Renal cortical epithelial cell (primary cell): ENCODE measurements around the gene GFI1.

DNA sequence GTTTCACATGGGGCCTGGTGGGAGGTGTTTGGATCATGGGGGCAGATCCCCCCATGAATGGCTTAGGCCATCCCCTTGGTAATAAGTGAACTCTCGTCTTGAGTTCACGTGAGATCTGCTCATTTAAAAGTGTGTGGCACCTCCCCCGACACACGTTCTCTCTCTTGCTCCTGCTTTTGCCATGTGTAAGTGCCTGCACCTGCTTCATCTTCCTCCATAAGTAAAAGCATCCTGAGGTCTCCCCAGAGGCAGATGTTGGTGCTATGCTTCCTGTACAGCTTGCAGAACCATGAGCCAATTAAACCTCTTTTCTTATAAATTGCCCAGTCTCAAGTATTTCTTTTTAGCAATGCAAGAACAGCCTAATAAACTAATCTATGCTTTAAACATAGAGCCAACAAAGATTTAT is 147.6 kb downstream of the TGFBR3 start:
- RRBS, result no CpG with 5 or more reads among the region's 4 CpGs

DNA sequence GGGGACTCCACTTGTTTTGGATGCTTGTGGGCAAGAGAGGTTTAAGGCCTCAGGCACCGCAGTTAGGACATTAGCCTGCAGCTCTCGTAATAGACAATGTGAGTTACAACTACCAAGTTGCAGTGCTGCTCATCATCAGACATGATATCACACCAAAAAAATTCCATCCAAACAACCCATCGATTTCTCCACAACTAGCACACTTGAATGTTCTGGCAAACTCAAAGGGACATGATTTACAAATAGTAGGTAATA is 128.2 kb downstream of the TGFBR3 start:
- RRBS, result no CpG with 5 or more reads among the region's 3 CpGs

- RRBS, result no CpG with 5 or more reads among the region's 2 CpGs
Observed at GRCh38 chr1:91876585-91877117, 9.3 kb downstream of the TGFBR3 start.

DNA sequence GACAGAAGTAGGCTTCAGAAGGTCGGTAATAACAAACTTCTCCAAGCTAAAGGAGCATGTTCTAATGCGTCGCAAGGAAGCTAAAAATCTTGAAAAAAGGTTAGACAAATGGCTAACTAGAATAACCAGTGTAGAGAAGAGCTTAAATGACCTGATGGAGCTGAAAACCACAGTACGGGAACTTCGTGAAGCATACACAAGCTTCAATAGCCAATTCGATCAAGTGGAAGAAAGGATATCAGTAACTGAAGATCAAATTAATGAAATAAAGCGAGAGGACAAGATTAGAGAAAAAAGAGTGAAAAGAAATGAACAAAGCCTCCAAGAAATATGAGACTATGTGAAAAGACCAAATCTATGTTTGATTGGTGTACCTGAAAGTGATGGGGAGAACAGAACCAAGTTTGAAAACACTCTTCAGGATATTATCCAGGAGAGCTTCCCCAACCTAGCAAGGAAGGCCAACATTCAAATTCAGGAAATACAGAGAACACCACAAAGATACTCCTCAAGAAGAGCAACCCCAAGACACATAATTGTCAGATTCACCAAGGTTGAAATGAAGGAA is 90.8 kb downstream of the RPAP2 start:
- RRBS, result no CpG with 5 or more reads among the region's 7 CpGs

- RRBS, result 3% methylated on average over 16 of the region's 74 CpGs
Observed at GRCh38 chr1:92486426-92487363, at the start of gene GFI1. GFI1 (minus strand) TSS chr1:92486925.

DNA sequence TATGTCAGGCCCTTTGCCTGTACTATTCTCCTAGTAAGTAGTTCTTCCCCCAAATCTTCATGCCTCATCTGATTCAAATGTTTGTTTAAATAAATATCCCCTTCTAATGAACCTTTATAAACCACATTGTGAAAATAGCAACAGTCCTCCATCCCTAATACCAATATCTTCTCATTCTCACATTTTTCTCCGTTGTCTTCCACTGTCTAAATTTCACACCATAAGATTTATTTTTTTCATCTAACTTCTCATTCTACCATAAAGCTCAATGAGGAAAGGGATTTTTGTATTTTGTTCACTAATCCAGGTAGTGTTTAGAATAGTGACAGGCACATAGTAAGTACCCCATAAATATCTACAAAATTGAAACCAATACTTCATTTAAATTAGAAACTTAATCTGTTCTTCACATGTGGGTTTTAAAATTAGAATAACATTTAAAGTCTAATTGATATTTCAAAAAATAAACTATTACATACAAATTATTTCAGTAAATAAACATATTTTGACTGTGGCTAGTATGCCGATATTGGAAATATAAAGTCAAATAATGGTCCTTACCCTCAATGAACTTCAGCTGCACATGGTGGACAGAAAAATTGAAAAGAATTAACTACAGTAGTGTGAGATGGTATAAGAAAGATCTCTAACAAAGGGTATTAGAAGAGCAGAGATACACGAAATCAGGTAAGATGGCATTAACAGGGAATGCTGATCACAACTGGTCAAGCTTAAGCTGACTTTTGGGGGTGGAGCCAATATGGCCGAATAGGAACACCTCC is 101.9 kb upstream of the GFI1 start:
- RRBS, result no CpG with 5 or more reads among the region's 4 CpGs

- RRBS, result no CpG with 5 or more reads among the region's 18 CpGs
Observed at GRCh38 chr1:92755307-92756210, 29.3 kb downstream of the EVI5 start.

DNA sequence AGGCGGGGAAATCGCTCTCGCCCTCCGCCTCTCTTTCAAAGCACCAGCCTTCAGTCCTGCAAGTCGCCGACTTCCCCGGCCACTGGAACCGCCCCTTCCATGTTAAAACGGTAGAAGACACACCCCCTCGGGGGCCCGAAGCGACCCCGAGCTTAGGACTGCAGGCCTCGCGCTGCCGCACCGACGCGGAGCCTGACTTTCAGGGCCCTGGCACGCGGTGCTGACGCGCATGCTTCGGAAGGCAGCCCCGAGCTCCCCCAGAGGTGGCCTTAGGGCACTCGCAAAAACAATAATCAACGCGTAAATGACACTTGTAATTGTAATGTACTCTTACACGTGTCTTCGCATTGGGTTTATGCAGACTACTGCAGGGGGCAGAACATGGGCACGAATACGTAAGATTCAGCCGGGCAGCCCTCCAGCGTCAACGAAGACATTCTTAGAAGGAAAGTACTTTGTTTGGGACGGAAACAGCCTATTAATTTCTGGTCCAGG is 378 bp upstream of the EVI5 start:
- RRBS, result no CpG with 5 or more reads among the region's 36 CpGs

- RRBS, result no CpG with 5 or more reads among the region's 6 CpGs
Observed at GRCh38 chr1:92838448-92839205, 6.8 kb downstream of the RPL5 start.

DNA sequence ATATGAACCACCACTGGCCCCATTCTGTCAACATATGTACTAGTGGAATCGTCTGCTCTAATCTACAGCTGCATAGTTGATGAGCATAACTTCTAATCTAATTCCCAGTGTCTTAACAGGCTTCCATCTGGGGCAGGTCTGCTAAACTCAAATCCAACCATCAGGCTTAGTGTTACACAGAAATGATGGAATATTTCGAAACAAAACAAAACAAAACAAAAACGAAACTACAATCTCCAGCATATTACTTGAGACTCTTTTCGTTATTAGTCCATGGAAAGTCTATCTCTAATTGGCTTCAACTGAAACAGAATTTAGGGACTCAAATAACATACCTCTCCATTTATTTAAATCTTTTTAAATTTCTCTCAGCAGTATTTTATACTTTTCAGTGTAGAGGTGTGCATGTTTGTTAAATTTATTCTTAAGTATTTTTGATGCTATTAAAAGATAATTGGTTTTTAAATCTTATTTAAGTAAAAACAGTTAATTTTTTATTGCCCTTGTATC is 37.5 kb downstream of the DIPK1A start:
- RRBS, result no CpG with 5 or more reads among the region's 4 CpGs

- RRBS, result no CpG with 5 or more reads among the region's 1 CpG
Observed at GRCh38 chr1:93033899-93034098, 45.3 kb upstream of the MTF2 start.

DNA sequence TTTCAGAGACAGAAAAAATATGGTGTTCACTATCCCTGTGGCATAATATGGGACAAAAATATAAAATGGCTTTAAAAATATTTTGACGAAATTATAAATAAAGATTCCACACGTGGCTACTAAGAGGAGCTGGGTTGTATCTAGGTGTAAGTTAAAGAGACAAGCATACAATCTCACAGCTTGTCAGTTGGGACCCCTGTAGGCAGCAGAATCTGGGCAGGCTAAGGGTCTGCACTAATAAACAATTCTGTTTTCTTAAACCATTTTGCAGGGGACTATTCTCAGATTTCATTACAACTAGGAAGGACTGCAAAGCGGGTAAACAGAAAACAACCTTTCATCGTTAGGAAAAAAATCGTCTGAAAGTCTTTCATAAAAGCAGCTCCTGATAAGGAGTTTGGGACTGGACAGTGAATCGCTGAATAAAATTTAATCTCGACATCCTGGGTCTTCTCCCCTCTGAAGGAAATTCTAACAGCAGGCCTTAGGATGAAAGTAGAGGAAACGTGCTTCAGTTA is 589 bp upstream of the MTF2 start:
- RRBS, result no CpG with 5 or more reads among the region's 8 CpGs

DNA sequence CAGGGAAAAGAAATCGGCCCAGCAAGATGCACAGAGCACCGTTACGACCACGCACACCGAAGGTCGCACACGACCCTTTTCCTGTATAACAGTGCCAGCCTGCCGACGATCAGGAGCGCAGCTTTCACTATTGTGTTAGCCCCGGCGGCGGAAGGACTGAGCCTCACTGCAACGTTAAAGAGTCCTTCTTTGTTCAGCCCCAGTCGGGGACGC is 214 bp upstream of the MTF2 start:
- RRBS, result no CpG with 5 or more reads among the region's 16 CpGs

DNA sequence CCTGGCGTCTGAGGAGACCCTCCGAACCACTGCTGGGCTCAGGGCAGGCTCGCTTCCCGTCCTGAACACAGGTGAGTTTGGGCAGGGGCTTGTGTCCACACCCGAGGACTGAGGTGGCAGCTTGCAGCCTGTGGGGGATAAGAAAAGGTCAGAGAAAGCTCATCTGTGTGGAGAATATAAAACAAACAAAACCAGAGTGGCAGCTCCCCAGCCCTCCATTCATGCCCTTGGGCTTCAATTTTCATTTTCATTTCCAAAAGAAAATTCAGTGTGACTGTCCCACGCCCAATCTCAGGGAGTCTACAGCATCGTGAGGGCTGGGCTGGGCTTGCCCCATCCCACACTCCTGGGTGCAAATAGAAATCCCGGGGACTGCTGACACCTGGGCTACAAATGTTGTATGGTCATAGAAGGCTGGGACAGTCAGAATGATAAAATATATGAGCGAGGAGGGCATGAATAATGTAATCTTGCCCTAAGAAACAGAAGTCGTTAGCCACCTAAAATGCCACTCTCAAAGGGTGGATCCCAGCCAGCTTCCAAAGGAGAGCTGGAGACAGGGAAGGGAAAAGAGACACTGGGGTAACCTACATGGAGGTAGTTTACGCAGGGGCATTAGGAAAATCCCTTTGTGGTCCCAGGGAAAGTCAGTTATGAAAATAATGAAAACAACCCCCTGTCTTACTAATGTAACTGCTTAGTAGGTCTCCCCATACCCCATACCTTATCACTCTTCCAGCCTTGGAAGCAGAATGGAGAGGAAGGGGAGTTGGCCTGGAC is 98.6 kb downstream of the BCAR3 start:
- RRBS, result no CpG with 5 or more reads among the region's 11 CpGs

GRCh38 chr1:93585022-93585766 is 96.4 kb downstream of the BCAR3 start:
- RRBS, result no CpG with 5 or more reads among the region's 12 CpGs

- RRBS, result no CpG with 5 or more reads among the region's 1 CpG
Observed at GRCh38 chr1:93703984-93704378, 22.3 kb upstream of the BCAR3 start.

- RRBS, result no CpG with 5 or more reads among the region's 7 CpGs
Observed at GRCh38 chr1:93817898-93818213, 61.1 kb downstream of the DNTTIP2 start.

DNA sequence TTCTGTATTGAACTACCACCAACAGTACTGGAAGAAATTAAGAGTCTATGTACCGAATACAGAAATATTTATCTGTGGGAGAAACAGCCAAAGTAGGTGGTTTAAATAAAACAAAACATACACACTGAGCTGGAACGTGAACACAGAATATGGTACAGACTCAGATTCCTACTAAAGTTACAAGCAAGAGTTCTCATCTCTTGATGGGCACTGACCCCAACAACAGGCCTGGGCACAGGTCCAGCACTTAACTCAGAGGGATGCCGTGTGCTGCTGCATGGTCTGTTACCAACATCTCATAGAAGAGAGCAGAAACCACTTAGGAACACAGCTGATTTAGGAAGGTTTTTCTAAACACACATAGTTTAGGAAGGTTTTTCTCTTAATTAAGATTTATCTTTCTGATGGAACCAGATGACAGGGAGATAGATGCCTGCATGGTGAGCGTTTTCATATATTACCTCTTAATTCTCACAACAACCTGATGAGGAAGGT is 1.6 kb downstream of the GCLM start:
- RRBS, result no CpG with 5 or more reads among the region's 4 CpGs

- RRBS, result no CpG with 5 or more reads among the region's 1 CpG
Observed at GRCh38 chr1:93946951-93947439, 37.8 kb upstream of the GCLM start.

DNA sequence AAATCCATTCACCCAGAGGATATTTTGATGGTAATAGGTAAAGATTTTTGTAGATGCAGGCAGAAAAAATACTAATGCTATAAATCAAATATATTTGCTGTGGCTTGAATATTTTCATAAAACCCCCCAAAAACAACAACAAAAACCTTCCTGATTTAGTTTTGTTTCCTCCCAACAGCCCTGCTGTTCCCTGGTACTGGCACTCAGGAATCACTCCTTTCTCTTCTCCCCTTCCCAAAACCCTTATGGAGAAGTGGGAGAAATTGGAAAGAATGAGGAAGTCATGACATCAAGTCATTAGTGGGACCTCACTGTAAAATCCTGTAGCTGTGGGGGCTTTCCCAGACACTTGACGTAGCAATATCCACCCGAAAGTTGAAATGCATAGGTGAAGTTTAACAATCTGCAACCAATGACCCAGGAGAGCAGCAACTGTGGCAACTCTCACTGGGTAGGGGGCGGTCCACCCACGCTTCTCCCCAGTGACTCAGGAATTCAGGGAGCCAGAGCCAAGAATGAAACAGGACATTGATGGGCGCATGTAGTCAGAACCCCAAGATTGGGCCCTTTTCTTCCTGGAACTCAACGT is 27.0 kb downstream of the ABCA4 start:
- RRBS, result no CpG with 5 or more reads among the region's 6 CpGs